Mesenteric fat pad (tissue), 1 donor: ENCODE data around the genes MIER1 and IL23R.

GRCh38 chr1:64469474-64469905 lies 439 bp upstream of the CACHD1 start:
- PRO-cap, result no peak

GRCh38 chr1:64540337-64540894 lies 70.5 kb downstream of the CACHD1 start:
- PRO-cap, result no peak

DNA sequence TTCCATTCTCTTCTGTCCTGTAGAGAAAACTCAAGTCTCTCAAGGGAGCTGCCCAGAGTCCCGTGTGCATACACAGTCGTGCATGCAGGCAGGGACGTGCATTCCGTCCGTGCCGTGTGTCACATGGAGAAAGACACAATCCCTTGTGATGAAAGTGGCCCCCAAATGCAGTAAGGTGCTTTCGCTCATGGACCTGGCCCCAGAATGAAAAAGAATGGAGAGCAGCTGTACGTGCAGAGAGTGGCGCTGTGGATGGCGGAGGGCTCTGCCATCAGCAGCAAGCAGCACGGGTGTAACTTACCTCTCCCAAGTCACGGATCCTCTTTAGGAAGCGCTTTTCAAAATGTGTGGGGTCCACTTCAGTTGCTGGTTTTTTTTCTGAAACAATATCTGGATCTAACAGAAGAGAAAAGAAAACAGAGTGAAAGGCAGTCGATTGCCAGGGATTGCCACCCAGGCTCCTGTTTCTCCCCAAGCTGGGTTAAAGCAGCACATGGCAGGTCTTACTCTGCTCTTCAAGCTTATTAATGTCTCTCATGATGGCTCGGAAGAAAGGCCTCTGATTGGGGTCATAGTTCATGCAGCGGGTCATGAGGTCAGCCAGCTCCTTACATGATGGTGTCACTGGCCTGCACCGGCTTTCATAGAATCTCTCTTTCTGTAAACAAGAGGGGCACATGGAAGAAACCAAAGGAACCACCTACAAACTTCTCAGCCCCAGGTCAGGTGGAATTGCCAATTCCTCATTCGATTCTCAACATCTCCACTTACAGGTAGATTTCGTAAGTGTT lies 96.3 kb downstream of the RAVER2 start:
- PRO-cap, result no peak

DNA sequence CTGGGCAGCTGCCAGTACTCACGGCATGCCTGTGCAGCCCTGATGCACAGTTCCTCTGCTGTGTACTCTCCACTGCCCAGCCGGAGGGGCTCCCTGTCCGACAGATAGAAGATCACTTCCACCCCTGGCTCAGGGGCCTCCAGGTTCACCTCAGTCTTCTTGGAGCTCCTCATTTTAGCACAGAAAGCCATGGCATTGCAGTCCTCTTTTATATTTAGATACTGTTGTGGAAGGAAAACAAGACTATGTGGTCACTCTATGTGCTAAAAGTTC lies 83.2 kb downstream of the JAK1 start:
- PRO-cap, result no peak

GRCh38 chr1:64900609-64901193 lies 65.6 kb downstream of the JAK1 start:
- PRO-cap, result no peak

GRCh38 chr1:64935603-64935902 lies 30.8 kb downstream of the JAK1 start:
- PRO-cap, result no peak

- PRO-cap, result no peak
Measured at GRCh38 chr1:64982994-64983556, 16.7 kb upstream of the JAK1 start.

DNA sequence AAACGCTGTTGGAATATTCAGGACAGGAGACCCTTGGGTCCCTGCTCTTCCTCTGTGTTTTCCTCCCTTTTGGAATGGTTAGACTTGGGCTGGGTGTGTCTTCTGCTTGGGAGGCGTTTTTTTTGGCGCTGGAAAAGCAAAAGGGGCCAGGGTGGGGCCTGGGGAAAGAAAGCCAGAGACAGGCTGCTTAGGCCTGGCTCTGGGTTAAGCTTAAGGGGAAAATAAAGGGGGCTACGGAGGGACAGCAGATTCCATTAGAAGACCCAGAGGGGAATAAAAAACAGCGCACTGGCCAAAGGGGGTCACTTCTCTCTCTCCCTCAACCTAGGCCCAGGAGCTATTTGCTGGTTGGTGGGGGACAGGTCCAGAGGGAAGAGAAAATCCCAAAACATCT lies 82.4 kb upstream of the AK4 start:
- PRO-cap, result no peak

GRCh38 chr1:65174848-65175651 lies 27.0 kb downstream of the AK4 start:
- PRO-cap, result no peak

DNA sequence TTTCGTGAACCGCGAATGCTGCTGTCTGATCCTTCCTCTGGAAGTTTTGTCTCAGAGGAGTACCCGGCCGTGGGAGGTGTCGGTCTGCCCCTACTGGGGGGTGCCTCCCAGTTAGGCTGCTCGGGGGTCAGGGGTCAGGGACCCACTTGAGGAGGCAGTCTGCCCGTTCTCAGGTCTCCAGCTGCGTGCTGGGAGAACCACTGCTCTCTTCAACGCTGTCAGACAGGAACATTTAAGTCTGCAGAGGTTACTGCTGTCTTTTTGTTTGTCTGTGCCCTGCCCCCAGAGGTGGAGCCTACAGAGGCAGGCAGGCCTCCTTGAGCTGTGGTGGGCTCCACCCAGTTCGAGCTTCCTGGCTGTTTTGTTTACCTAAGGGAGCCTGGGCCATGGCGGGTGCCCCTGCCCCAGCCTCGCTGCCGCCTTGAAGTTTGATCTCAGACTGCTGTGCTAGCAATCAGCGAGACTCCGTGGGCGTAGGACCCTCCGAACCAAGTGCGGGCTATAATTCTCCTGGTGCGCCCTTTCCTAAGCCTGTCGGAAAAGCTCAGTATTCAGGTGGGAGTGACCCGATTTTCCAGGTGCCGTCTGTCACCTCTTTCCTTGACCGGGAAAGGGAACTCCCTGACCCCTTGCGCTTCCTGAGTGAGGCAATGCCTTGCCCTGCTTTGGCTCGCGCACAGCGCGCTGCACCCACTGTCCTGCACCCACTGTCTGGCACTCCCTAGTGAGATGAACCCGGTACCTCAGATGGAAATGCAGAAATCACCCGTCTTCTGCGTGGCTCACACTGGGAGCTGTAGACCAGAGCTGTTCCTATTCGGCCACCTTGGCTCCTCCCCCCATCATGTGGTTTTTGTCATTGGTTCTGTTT lies 129.9 kb downstream of the LEPR start:
- PRO-cap, result no peak

GRCh38 chr1:66348434-66348756 lies 185.6 kb upstream of the SGIP1 start:
- PRO-cap, result no peak

- PRO-cap, result no peak
Measured at GRCh38 chr1:66918896-66919477, 5.7 kb downstream of the DNAI4 start.

DNA sequence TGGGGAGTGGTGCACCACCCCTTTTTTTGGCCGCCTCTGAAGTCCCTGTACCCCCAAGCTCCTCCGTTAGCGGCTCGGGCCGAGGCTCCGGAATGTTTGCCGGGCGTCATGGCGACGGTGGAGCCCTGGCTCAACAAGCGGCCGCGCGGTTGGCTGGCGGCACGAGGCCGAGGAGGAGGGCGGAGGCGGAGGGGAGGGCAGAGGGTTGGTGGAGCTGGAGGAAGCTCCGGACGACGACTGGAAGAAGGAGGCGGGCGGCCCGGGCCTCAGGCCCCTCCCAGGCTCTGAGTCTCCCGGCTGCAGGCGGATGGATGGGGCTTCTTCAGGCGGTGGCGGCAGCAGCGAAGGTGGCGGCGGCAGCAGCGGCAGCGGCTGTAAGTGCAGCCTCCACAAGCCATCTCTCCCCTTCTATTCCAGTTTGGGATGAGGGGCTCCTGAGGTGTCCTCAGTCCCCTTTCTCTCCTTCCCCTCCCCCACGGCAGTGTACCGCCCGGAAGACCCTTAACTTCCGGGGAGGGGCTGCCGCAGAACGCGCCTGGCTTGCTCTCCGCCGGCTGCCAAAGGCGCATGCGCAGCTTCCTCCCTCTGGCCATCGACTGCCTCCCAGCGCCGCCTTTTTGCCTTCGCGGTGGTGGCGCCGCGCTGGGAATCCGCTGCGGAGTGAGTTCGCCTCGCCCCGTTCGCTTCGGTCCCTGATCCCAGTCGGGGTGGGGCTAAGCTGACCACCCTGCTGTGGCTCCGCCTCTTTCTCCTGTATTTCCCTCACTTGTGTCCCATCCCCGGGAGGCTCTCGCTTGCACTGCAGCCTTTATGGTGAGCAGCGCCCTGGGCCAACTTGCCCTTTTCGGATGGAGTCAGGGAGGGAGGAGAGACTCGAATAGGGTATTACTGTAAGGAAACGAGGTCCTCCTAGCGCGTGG lies at the start of gene MIER1:
MIER1 (plus strand) TSS at position 269 of the 920 bp plus-strand sequence.
- PRO-cap, result bidirectional peak, plus-strand start at position 319 of the sequence, minus-strand start at position 98 of the sequence

DNA sequence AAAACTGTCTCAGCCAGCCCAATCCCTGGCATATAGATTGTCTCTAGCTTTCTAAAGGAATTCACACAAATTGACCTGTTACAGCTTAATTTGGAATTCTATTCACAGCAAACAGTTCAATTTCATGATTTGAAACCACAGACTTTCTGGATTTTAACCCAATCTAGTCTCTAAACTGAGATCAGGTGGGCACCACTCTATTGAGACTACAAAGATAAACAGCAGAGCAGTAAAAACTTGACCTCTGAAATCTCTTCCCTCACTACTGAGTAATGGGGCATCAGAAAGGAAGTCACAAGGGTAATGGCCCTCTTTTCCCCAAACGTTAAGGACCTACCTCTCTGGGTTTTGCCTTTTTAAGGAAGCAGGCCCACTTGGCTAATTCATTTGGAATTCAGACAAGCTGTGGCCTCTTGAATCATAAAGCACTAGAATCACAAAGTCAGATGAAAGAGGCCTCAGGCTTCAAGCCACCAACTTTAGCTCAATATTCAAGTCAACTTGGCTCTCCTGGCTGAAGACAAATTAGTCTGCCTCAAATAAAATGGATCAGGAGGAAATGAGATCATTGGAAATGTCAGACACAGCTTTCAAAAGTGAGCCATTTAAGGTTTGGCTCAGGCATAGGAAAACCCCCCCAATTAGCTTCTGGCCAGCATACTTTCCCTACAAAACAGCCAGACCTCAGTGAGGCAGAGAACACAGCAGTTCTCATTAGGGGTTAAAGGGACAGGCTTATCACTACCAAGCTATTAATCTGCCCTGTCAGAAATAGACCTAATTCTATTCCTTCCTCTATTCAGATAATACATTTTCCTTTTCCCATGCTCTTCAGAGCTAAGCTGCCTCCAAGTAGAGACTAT lies 34.4 kb downstream of the SLC35D1 start:
- PRO-cap, result no peak

GRCh38 chr1:67138599-67139489 lies 4.1 kb upstream of the C1orf141 start:
- PRO-cap, result no peak

DNA sequence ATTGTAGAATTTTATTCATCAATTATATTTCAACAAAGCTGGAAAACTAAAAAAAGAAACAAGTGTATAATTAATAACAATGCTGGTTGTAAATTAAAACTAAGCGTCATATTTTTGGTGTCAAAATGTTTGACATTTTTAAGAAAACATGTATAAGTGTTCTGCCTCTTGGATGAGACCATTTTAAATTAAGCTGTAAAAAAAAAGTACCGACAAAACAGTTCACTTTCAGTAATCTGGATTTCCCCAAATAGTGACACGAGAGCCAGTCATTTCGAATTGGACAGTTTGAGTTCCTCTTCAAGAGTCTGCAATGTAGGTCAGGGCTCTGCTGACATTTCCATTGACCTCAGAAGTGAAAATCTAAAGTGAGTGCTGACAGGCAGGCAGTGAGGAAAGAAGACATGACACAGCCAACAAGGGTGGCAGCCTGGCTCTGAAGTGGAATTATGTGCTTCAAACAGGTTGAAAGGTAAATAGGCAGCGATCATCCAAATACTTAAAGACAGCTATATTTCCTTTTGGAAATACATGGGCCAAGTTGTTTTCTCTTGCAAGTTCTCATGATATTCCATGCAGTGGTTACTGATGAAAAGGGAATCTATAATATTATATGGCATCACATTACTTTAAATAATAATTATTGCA lies at the start of gene IL23R:
IL23R (plus strand) TSS at position 385 of the 648 bp plus-strand sequence.
- PRO-cap, result no peak

GRCh38 chr1:67272584-67272783 lies 35.2 kb upstream of the IL12RB2 start:
- PRO-cap, result no peak

DNA sequence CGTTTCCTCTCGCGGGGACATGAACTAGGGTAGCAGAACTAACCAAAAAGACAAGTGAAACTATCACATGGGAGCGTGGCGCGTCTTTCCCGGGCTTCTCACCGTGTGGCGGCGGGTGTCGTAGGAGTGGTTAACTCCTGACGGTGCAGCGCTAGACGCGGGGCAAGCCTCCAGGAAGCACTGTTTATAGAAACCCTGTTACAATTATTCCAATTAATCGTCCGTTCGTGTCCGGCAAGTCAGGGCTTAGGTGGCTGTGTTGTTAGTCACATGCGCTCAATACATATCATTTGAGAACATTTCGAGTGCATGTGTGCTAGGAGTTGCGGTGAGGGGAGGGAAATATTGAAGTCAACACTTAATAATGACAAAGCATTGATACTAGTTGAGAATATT lies 780 bp upstream of the SERBP1 start:
- PRO-cap, result no peak

- PRO-cap, result no peak
Measured at GRCh38 chr1:67687595-67688698, 2.9 kb downstream of the GADD45A start.

DNA sequence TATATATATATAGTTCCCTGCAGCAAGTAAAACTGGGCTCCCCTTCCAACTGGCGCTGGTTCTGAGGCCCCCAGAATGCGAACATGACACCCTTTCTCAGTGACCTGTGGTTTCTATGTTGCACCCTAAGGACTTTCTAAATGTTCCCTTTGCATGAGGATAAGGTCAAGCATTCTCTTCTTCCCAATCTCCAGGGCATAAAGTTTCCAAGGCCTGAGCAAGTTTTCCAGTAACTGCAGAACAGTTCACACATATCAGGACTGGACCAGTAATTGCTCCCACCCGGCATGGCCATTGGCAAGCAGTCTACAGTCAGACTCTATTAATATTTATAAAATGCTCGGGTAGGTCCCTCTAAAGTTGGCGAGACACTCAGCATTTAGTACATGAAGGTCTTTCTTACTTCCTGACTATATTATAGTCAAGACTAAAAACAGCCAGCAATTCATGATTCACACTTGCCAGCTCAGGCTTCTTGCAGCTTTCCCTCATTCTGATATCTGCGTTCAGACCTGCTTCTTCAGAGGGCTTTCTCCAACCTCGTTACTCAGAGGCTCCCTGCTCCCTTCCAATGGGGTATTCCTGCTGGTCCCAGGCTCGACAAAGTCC lies 25.4 kb downstream of the GADD45A start:
- PRO-cap, result no peak